Stomach (tissue), 7 donors: ENCODE measurements around a stretch of chr13.

DNA sequence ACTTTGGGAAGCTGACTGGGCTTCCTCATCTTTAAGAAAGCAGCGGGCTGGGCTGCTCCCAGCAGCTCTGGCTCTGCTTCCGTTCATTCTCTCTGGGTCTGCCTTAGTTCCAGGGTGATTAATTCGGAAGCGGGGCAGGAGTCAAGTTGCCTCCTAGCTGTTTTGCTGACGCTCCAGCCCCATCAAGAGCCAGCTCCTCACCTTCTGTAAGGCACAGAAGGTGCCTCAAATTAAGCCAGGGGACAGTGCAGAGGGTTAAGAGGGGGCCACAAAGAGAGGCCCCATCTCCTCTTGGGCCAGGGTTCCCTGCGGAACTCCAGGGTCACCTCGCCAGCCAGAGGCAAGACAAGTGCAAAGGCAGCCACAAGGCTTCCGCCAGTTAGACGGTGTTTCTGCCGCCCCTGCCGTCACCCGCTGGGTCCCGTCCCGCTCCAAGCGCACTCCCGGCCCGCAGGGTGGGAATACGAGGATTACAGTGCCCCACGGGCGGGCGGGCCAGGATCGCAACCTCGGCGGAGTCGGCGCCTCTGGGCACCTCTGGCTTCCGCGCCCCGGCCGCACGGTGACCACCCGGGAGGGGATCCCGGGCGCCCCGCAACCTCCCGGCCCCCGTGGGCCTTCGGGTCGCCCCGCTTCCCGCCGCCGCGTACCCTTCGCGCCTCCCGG lies 483 bp downstream of the SLC15A1 start:
- PRO-cap, result no peak
- RAMPAGE, long total RNA, 5 experiments, result no peak in any of the 5 experiments
- RRBS, result 4% methylated on average over 20 of the region's 47 CpGs

DNA sequence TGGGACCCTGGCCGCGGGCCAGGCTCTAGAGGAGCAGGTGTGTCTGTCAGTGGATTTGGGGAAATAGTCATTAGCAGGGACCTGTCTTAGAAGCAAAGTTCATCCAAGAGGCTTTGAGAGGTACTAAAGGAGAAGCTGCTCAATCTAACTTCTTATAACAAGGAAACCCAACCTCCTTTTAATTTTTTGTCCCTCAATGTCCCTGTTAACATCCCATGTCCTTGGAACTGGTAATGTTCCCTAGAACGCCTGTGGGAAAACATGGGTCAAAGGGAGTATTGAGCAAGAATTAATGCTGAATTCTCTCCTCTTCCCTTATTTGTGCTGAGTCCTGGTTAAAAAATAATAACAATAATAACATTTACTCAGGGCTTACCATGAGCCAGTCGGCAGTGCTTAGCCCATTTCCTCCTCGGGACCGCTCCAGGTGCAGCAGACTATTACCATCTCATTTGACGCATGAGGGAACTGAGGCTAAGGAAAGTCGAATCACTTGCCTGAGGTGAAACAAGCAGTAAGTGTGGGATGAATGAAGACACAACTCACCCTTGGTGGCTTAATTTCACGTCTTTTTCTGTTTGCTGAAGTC lies 33.5 kb upstream of the SLC15A1 start:
- PRO-cap, result no peak
- RAMPAGE, long total RNA, 5 experiments, result no peak in any of the 5 experiments
- RRBS, result no CpG with 5 or more reads among the region's 9 CpGs

DNA sequence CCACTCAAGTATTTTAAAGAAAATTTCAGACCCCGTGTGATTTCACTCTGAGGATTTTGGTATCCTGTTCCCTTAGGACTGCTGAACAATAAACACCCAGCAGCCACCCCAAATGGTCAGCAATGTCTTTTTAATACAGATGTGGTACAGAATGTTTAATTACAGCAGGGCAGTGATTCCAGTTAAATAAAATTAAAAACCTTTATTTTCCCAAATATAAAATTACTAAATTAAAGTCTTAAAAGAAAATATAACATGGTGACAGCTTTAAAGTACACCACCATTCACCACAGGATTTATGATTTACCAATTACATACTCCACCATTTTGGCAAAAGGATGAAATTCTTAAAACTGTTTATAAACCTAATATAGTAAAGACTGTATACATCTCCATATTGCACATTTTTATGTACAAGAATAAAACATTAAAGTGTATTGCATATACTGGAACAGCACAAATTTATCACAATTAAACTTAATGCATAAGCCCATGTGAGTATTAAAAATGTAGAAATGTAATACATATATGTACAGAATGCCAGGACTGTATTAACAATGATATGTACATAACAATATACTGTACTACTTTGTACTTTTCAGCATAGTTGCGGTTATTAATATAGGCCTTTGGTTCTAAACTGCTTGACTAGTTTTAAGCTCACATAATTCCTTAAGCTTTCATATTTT lies 41.0 kb upstream of the SLC15A1 start:
- PRO-cap, result no peak
- RAMPAGE, long total RNA, 5 experiments, result no peak in any of the 5 experiments
- RRBS, result no CpG with 5 or more reads among the region's 2 CpGs

DNA sequence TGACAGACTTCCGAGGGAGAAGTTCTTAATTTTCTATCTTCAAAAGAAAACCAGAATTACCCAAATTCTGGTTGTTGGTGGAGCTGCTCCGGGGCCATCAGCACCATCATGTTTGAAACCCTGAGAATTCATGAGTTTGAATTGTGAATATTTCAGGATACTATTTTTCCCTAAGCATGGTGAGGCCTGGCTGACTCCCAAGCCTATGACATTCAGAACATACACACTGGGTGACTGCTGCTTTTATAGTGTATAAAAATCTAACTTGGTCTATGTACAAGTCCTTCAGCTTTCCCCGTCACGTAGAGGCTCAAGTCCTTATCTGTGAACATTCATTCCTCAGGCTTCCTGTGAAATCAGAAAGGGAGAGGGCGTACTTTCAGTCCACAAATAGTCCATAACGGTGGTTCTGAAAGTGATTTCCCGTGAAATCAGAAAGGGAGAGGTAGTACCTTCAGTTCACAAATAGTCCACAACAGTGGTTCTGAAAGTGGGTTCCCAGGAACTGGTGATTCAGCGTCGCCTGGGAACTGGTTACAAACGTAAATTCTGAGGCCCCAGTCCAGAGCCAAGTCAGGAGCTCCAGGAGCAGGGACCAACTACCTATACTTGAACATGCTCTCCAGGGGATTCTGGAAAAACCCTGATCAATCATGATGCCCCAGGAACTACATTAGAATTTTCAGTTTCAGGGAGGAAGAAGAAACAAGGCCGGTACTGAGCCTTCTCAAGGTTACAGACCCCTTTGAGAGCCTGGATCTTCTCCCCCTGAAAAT lies 17.5 kb downstream of the DOCK9 start:
- PRO-cap, result no peak
- RAMPAGE, long total RNA, 5 experiments, result no peak in any of the 5 experiments
- RRBS, result no CpG with 5 or more reads among the region's 11 CpGs

DNA sequence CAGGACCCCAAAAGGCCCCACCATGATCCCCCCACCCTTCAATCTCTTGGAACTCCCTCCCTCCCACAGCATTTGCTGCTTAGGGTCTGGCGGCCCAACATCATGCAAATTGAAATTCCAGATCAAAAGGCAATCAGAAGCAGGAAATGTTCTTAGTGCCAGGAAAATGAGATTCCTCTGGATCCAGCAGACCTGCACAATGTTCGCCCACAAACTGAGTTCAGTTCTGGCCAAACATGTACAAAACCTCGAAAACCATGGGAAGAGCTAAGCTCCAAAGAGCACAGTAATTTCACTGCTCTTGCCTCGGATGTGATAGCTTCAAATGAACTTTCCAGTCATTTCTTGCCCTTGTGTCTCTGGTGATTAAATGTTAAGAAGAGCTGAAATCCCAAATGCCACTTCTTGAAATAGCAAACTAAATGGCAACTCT lies 14.7 kb downstream of the DOCK9 start:
- PRO-cap, result no peak
- RAMPAGE, long total RNA, 5 experiments, result no peak in any of the 5 experiments
- RRBS, result no CpG with 5 or more reads among the region's 4 CpGs

- PRO-cap, result no peak
- RAMPAGE, long total RNA, 5 experiments, result start-site peak on the minus strand in 1 of 5 experiments, at chr13:99065632-99066441 at its widest, 8 reads per replicate
- RRBS, result no CpG with 5 or more reads among the region's 8 CpGs
Observed at GRCh38 chr13:99065368-99066226, 87.7 kb upstream of the DOCK9 start.

- PRO-cap, result no peak
- RAMPAGE, long total RNA, 5 experiments, result no peak in any of the 5 experiments
- RRBS, result no CpG with 5 or more reads among the region's 1 CpG
Observed at GRCh38 chr13:99116811-99117230, 83.8 kb upstream of the UBAC2 start.

DNA sequence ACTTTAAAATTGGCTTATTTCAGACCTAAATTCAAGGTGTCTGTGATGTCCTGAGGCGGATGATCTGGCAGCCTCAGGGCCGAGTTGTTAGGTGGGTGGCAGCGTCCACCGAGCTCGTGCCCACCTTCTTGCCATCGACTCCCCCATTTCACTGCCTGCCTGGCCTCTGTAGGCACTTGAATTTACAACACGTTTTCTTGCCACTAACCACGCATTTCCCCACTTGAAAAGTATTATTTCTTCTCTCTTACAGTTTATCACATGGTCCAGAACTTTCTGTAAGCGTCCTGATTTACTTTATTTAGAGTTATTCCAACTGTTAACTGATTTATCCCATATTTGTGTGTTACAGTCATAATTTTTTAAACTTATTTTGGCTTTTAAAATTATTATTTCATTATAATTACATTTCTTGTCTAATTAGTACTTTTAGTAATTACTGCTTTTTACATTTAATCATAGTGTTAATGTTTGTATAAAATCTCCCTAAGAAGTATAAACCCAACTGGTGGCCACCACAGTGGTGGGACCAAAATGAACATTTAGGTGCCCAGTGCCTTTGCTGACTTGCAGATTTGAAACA lies 17.2 kb downstream of the UBAC2 start:
- PRO-cap, result no peak
- RAMPAGE, long total RNA, 5 experiments, result no peak in any of the 5 experiments
- RRBS, result no CpG with 5 or more reads among the region's 9 CpGs

DNA sequence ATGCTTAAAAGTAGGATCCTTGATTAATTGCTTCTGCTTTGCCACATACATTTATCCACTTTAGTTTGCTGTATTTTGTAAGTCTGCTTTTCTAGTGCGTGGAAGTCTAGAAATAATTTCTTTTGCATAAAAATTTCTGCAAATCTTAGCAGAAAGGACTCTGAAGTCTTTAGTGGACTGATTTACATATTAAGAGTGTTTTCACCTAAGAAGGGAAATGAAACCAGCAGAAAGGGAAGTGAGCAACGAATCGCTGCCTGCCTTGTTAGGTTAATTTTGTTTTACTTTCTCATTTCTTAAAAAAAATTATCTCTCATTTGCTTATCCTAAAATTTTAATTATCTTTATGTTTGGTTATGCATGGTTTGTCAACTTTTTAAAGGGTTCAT lies 721 bp upstream of the GPR18 start:
- PRO-cap, result no peak
- RAMPAGE, long total RNA, 5 experiments, result no peak in any of the 5 experiments
- RRBS, result no CpG with 5 or more reads among the region's 3 CpGs

GRCh38 chr13:99295674-99296239 lies 11.4 kb downstream of the GPR183 start:
- PRO-cap, result no peak
- RAMPAGE, long total RNA, 5 experiments, result no peak in any of the 5 experiments
- RRBS, result no CpG with 5 or more reads among the region's 12 CpGs

GRCh38 chr13:99320607-99320967 lies 13.4 kb upstream of the GPR183 start:
- PRO-cap, result unidirectional peak, minus-strand start at chr13:99320873
- RAMPAGE, long total RNA, 5 experiments, result no peak in any of the 5 experiments

DNA sequence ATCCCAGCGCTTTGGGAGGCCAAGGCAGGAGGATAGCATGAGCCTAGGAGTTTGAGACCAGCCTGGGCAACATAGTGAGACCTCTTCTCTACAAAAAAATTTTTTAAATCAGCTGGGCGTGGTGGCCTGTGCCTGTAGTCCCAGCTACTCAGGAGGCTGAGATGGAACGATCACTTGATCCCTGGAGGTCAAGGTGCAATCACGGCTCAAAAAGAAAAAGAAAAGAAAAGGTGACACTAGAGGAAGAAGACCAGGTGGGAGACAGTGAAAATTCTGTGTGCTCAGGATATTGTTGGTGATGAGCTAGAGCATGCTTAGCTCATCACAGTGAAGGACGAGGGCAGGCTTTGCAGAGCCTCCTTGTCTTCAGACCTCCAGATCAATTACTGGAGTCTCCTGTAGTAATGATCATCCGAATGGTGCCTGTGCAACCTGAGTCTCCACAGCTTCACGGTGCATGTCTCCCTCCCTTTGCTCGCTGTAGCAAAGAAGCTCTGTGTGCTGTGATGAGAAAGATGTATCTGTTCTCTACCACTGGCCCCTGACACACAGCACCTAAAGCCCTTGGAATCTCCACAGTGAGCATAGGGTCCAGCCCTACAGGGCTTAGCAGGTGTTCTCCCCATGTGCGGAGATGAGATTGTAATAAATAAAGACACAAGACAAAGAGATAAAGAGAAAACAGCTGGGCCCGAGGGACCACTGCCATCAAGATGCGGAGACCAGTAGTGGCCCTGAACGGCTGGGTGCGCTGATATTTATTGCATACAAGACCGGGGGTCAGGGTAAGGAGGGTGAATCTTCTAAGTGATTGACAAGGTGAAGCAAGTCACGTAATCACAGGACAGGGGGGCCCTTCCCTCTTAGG lies 41.8 kb upstream of the GPR183 start:
- PRO-cap, result no peak
- RAMPAGE, long total RNA, 5 experiments, result start-site peak on the plus strand in 3 of 5 experiments, centred at positions 107 to 844 of the sequence, 6 to 14 reads per replicate
- RRBS, result no CpG with 5 or more reads among the region's 15 CpGs

DNA sequence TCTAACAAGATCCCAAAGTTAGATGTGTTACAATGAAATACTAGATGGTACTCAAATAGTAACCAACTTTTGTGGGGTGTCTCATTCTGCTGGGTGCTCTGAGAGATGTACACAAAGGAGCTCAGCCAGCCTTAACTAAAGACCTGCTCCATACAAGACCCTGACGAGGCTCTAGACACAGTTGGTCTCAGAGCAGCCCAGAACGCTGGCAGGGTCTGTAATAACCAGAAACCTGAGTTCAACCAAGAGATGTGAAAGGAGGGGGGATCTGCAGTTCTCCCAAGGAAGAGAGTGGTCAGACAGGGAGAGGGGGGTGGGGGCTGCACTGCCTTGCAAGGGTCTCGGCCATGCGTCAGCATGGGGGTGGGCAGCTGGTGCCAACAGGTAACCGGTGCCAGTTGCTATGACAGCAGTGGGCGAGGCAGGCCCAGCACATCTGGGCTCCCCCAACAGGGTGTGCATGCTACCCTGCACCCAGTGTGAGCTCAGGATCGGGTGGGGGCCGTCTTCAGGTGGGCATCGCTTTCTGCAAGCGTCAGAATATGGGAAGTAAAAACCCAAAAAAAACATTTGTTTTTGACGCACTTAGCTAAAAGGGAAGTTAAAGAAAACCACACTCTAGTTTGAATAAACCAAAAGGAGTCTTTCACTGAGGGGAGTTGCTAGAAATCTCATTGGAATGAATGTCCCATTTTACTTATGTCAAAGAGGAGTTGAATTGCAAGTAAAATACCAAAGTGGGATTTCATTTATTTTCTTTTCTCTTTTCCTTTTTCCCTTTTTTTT lies 68.0 kb upstream of the GPR183 start:
- PRO-cap, result no peak
- RAMPAGE, long total RNA, 5 experiments, result no peak in any of the 5 experiments
- RRBS, result no CpG with 5 or more reads among the region's 11 CpGs

DNA sequence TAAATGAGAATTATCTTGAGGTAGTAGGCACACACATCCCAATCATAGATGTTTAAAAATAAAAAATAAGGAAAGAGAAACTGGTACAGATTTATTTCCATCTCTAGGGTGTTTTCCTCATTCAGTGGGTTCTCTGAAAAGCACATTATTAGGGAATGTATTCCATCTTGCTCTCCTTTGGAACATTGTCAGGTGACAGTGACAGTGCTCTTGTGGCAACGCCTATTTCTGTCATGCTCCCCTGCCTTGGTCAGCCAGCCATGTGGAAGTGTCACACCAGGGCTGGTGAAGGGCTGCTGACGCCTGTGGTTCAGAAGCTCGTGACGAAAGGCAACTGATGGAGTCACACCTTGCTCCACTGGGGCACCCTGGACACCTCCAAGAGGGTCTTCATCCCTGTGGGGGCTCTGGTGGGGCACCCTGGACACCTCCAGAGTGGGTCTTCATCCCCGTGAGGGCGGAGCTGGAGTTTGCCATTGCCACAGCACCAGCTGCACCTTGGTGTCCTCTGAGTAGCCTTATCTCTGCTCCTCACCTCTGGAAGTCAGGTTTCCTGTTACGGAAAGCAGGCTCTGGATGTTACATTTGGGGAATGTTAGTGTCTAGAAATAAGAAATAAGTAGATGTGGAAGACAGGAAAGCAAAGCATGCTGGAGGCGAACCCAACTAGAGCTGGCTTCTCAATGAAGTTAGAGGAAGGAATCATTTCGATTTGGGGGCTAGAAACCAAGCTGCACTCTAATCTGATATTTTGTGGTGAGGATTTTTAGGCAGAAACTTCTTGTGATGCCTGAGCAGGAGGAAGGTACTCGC lies 69.0 kb upstream of the GPR183 start:
- PRO-cap, result no peak
- RAMPAGE, long total RNA, 5 experiments, result no peak in any of the 5 experiments
- RRBS, result no CpG with 5 or more reads among the region's 10 CpGs

DNA sequence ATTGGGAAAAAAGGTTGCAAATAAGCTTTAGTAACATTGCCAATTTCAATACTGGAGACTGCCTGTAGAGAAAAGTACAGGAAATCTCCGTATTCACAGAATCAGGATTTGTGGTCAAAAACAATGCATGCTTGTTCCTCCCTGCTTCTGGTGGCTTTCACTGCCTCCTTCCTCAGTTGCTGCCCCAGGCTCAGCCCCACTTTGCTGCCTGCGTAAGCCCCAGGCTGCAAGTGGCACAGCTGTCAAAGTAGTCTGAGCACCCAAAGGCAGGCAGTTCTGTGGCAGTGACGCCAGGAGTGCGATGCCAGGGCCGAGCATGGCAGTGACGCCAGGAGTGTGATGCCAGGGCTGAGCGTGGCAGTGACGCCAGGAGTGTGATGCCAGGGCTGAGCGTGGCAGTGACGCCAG lies 77.2 kb upstream of the GPR183 start:
- PRO-cap, result no peak
- RAMPAGE, long total RNA, 5 experiments, result no peak in any of the 5 experiments
- RRBS, result no CpG with 5 or more reads among the region's 10 CpGs

DNA sequence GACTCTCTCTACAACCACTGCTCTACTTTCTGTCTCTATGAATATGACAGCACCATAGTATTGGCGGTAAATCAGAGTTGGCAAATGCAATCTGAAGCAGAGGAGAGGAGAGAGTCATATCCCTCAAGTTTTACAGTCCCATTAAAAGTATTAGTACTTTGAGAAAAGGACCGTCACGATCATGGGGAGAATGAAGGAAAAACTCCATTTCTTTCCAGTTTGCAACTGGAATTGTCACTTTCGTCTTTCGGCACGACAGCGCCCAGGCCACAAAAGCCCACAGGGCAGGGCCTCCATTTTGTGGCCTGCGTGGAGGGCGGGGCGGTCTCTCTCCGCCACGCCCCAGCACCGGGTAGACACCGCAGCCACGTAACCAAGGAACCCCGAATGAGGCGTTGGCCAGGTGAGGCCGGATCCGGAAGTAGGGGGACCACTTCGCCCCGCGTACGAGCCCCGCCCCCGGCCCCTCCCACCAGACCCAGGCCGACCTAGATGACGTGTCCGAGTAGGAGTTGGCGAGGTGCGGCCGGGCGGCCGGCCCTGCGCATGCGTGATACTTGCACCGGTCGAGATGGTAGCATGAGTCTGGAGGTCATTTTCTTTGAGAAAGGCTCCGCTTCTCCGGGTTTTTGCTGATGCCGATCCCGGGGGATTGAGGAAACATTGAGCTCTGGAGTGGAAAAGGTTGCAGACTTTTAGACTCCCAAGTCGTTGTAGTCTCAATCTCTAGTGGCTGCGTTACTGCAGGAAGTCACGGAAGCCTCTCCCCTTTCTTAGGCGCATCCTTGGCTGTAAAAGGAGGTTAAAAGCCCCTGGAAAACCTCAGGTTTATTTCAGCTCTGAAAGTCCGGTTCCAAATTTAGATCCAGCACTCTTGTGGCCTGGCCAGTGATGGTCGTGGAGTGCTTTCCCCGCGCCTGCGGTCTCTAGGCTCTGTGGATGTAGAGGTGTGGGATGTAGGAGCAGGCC lies 2.8 kb upstream of the TM9SF2 start:
- PRO-cap, result bidirectional peak, plus-strand start at position 888 of the sequence, minus-strand start at position 423 of the sequence
- RAMPAGE, long total RNA, 5 experiments, result no peak in any of the 5 experiments
- RRBS, result 2% methylated on average over 21 of the region's 50 CpGs

DNA sequence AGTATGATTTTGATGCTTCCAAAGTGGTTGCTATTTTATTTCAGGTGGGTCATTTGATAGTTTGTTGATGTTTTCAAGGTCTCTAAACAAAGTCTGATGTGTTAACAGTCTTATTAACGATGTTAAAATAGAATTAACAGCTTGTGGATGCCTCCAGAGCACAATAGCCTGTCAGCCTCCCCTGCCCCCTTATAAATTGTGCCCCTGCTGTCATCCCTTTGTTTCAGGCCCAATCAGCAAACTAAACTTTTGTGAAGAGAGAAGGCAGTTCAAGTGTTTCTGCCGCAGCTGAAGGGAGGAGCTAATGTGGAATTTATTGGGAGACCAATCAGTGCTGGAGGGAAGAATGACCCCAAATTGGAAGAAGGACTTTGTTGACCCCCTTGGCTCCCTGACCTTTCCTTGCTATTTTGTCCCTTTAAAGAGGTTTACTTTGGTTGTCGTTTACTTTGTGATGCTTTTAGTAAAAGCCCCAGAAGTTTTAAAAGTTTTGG lies 55.3 kb downstream of the CLYBL start:
- PRO-cap, result no peak
- RAMPAGE, long total RNA, 5 experiments, result no peak in any of the 5 experiments
- RRBS, result no CpG with 5 or more reads among the region's 3 CpGs

GRCh38 chr13:99686141-99686537 lies 79.6 kb downstream of the CLYBL start:
- PRO-cap, result no peak
- RAMPAGE, long total RNA, 5 experiments, result no peak in any of the 5 experiments
- RRBS, result no CpG with 5 or more reads among the region's 5 CpGs

GRCh38 chr13:99967667-99968978 lies 3.4 kb downstream of the ZIC5 start:
- PRO-cap, result no peak
- RAMPAGE, long total RNA, 5 experiments, result no peak in any of the 5 experiments
- RRBS, result 4% methylated on average over 46 of the region's 106 CpGs

- PRO-cap, result no peak
- RAMPAGE, long total RNA, 5 experiments, result no peak in any of the 5 experiments
- RRBS, result no CpG with 5 or more reads among the region's 9 CpGs
Observed at GRCh38 chr13:99986631-99987318, 5.2 kb downstream of the ZIC2 start.